ENCODE measurements around a stretch of chr7.

DNA sequence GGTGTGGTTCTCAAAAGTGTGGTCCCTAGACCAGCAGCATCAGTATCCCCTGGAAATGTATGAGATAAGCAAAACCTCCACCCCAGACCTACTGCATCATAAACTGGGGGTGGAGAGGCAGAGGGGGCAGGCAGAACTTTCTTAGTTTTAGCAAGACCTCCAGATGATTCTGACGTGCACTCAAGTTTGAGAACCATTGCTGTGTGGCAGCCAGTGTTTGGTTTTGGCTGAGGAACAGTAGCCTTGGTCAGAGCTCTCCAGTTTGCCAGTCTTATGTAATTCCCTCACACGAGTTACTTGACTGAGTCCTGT lies 38.4 kb downstream of the GARS1 start:
- RAMPAGE, long total RNA = no peak
- RRBS = no CpG with 5 or more reads among the region's 2 CpGs

- RAMPAGE, long total RNA = no peak
- RRBS = no CpG with 5 or more reads among the region's 5 CpGs
These were observed 39.0 kb downstream of the GARS1 start for GRCh38 chr7:30633552-30634167.

DNA sequence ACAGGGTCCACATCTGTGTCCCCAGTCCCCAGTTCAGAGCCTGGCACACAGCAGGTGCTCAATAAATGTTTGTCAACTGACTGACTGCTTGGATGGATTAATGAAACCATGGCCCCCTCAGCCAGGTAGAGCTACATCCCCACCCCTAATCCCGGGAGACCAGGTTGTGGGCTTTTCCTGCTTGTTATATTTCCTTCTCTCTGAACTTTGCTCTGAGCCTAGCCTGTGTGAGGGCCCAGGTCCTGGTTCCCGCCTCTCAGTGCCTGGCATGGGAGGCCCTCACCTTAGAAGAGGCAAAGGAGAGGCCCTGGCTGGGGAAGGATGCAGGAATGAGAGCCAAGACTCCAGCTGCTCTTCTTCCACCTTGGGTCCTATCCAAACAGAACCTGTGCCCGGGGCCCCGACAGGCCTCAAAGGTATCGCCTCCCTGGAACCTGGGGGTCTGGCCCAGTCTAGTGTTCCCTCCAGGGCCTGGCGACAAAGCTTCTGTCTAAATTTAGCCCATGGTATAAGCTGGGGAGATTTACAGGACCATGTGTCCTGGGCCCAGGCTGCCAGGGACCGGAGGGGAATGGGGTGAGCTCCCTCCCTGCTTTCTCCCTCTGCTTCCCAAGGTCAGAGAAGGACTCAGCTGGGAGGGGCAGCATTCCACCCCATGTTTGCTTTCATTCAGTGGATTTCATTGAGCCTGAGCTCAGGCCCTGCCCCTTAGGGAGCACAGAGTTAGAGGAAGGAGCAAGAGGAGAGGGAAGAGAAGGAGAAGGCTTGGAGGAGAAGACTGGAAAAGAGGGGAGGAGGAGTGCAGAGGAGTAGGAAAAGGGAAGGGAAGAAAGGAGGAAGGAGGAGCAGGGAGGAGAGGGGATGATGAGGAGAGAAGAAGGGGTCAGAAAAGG lies 12.0 kb upstream of the CRHR2 start:
- RAMPAGE, long total RNA = no peak
- RRBS = no CpG with 5 or more reads among the region's 7 CpGs

DNA sequence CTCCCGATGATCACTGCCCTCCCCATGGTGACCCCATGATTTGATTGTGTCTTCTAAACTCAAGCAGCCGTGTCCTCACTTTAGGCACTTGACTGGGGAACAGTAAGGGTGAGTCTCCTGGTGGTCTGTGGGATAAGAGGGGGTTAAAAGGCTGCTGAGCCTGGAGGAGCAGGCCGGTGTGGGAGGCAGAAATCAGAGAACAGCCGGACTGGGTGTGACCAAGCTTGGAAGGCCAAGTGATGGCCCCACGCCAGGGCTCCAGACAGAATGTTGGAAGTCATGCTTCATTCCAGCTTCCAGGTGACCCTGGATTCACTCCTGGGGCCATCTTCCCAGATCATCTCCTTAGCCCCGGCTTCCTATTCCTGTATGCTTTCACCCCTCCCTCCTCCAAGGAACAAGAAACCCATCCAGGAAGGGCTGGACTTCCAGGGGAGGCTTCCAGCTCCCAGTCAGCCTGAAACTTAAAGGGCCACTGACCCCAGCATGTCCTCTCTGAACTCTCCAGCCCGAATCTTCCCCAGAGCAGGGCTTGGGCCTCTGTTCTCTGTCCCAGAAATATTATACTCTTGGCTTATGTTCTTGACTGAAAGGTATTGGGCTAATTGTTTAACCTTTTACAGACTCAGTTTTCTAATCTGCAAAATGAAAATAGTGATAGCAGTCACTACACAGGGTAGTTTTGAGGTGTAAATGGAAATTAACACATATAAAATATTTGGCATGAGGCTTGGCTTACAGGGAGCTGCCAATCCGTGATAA lies 1.1 kb downstream of the INMT start:
- RAMPAGE, long total RNA = no peak
- RRBS = no CpG with 5 or more reads among the region's 8 CpGs

GRCh38 chr7:30851687-30852606 lies 59.7 kb upstream of the AQP1 start:
- RAMPAGE, long total RNA = no peak
- RRBS = no CpG with 5 or more reads among the region's 16 CpGs

- RAMPAGE, long total RNA = no peak
- RRBS = no CpG with 5 or more reads among the region's 5 CpGs
These were observed 46.7 kb upstream of the AQP1 start for GRCh38 chr7:30865003-30865352.

- RAMPAGE, long total RNA = no peak
- RRBS = no CpG with 5 or more reads among the region's 4 CpGs
These were observed 34.2 kb upstream of the AQP1 start for GRCh38 chr7:30877388-30877852.

- RAMPAGE, long total RNA = no peak
- RRBS = no CpG with 5 or more reads among the region's 13 CpGs
These were observed 14.3 kb upstream of the AQP1 start for GRCh38 chr7:30897193-30897989.

DNA sequence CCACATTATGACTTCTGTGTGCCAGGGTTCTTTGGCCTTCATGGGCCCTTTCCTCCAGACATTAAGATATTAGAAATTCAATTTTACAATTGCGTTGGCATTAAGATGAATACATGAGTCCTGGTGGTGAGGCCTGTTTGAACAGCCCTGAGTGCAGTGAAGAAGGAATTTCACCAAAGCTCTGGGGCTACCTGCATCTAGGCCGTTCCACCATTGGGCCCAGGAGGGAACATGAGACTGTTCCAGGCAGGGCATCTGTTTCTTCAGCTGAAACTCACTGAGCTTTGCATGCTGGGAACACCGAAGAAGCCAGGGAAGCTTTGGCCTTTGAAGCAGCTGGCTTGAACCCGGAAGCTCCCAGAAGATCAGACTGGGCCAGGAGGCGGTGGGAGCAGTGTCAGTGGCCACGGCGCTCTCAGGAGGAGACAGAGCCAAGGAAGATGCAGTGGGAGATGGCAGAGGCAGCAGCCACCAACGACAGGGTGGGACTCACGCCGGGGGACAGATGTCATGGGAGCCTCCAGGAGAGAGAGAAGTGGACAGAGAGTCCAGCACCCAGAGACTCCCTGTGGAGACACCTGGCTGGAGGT lies 6.7 kb upstream of the AQP1 start:
- RAMPAGE, long total RNA = no peak
- RRBS = no CpG with 5 or more reads among the region's 10 CpGs

- RAMPAGE, long total RNA = no peak
- RRBS = no CpG with 5 or more reads among the region's 15 CpGs
These were observed 3.8 kb upstream of the AQP1 start for GRCh38 chr7:30907597-30908435.

- RAMPAGE, long total RNA = no peak
- RRBS = no CpG with 5 or more reads among the region's 8 CpGs
These were observed 2.5 kb downstream of the AQP1 start for GRCh38 chr7:30914185-30914512.

DNA sequence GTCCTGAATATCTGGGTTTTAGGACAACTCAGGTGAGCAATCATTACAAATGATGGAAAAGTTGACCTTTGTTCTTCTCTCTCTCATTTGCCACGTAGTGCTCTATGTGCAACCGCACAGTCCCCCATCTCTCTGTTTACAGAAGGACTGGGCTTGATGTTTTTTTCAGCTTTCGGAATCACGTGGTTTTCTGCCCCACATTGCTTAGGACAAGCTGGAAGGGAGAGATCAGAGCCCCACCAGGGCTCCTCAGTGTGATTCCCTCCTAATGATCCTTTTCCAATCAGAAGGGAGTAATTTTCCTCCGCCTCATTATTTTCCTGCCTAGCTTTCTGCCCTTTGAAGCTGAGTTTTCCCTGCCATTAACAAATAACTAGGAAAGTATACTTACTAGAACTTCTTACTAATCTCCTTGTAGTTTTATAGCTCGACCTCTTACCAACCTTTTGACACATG lies 22.1 kb downstream of the NEUROD6 start:
- RAMPAGE, long total RNA = no peak
- RRBS = no CpG with 5 or more reads among the region's 6 CpGs

- RAMPAGE, long total RNA = no peak
- RRBS = no CpG with 5 or more reads among the region's 2 CpGs
These were observed 174.3 kb downstream of the AVL9 start for GRCh38 chr7:32669543-32670044.

GRCh38 chr7:32864806-32865890 lies 26.4 kb downstream of the KBTBD2 start:
- RAMPAGE, long total RNA = no peak
- RRBS = no CpG with 5 or more reads among the region's 4 CpGs

- RAMPAGE, long total RNA = no peak
- RRBS = no CpG with 5 or more reads among the region's 8 CpGs
These were observed 23.1 kb downstream of the KBTBD2 start for GRCh38 chr7:32868154-32869156.

- RAMPAGE, long total RNA = no peak
- RRBS = no CpG with 5 or more reads among the region's 4 CpGs
These were observed 22.9 kb downstream of the FKBP9 start for GRCh38 chr7:32980104-32980670.

DNA sequence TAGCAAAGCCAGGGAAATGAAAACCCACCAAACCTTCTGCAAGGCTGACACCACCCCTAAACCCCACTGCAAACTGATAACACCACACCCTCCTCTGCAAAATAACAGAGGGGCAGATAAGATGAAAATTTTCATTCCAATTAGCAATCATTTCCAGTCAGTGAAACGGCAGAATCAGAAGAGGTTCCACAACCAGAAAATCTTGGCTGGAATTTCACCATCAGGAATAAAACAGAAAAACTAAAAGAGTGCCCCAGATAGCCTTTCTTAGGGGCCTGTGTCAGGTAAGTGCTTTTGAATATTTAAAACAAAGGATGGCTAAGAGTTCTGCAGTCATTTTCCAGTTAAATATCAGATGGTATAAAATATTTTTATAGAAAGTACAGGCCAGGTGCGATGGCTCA lies 179.5 kb upstream of the BMPER start:
- RAMPAGE, long total RNA = no peak
- RRBS = no CpG with 5 or more reads among the region's 2 CpGs

DNA sequence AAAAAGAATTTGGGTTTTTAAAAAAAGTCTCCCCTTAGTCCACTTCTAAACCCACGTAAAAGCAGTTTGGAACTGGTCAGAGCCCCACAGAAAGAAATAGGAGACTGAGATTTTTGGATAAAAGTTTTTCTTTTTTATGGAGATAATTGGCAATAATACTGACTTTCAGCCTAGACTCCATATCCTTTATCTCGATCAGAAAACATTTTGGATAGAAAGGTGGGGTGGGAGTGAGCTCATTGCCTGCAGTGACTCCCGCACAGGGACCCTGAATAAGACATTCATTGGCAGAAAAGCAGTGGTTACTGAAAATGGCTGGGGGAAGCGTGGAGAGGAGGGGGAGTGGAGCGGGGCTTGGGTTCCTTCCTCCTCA lies 90.5 kb upstream of the BMPER start:
- RAMPAGE, long total RNA = no peak
- RRBS = no CpG with 5 or more reads among the region's 5 CpGs

- RAMPAGE, long total RNA = no peak
- RRBS = no CpG with 5 or more reads among the region's 33 CpGs
These were observed 269.7 kb downstream of the BMPER start for GRCh38 chr7:34174683-34175807.

DNA sequence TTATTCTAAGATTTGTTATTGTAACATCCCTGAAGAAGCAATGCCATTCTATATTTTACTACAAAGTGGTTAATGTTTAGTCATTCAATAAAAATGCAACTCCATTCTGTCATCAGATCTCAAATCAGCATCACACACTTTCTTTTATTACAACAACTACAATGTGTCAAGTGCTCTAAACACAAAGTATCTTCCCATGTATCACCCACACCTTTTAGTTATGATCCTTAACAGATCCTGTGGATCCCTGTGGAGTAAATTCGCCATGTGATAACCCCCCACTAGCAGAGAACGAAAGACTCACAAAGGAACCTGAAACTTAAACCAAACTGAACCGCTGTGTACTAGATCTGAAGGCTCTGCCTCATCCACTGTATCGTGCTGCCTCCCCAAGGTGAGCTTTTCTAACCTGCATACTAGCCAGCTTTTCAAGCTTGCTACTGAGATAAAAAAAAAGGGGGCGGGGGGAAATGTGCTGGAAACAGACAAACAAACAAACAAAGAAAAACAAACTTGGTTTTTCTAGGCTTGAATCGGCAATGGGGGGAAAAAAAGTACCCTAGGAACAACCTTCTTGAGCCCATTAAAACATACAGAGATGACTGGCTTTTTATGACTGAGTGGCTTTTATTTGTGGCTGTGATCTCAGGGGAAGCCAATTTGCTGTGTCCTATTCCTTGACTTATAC lies 1.7 kb downstream of the DPY19L1 start:
- RAMPAGE, long total RNA = no peak
- RRBS = no CpG with 5 or more reads among the region's 6 CpGs

Data from cardiac muscle cell (in vitro differentiated cells and primary cell).